Umbilical cord (tissue), 2 donors: ENCODE measurements around the genes FAM107A and C3orf14.

- RAMPAGE, long total RNA = no peak
Measured at GRCh38 chr3:58241603-58242200, 4.1 kb downstream of the ABHD6 start.

- RAMPAGE, long total RNA = no peak
Measured at GRCh38 chr3:58246604-58247063, 9.0 kb downstream of the ABHD6 start.

DNA sequence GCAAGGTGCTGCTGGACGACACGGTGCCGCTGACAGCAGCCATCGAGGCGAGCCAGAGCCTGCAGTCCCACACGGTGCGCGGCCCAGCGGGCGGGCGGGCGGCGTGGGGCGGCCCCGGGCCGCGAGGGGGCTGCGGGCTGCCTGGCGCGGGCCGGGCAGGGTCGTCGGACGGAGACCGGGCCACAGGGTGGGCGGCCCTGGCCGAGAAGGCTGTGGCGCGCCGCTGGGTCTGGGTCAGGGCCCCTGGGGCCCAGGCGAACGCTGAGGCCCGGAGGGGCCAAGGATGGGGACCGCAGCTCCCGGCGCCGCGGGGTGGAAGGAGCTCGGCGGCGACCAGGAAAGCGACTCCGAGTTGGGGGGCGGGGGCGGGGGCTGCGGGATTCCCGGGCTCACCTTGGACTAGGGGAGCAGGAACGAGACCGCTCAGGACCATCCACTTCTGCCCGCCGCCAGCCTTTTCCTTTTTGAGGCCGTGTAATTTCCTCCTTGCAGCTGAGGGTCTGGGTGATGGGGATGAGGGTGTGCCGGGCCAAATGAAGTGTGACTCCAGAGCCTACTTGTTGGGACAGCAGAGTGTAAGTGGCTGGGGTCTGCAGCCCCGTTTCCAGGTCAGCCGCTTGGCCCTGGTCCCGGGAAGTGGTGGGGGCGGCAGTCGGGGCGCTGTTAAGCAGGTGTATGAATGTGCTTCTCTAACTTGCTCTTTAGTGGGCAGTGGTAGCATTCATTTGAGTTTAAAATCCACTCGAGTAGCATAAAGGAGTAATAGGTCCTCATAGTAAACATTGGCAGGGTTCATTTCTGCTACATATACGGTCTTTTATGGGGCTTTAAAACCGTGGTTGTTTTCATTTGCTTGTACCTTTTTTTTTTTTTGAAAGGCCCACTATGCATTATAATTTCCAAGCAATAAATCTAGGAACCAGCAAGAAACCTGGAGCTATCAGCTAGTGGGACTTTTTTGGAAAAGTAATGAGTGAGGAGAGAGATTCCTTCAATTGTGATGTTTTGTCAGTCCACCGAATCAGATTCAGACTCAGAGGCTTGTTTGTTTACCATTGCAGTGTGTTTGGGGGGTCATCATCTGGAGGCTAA is 671 bp downstream of the PXK start:
- RAMPAGE, long total RNA = no peak

GRCh38 chr3:58344693-58345113 is 12.0 kb downstream of the PXK start:
- RAMPAGE, long total RNA = no peak

- RAMPAGE, long total RNA = no peak
Measured at GRCh38 chr3:58354958-58355482, 22.3 kb downstream of the PXK start.

GRCh38 chr3:58522309-58522746 is 14.7 kb downstream of the ACOX2 start:
- RAMPAGE, long total RNA = no peak

DNA sequence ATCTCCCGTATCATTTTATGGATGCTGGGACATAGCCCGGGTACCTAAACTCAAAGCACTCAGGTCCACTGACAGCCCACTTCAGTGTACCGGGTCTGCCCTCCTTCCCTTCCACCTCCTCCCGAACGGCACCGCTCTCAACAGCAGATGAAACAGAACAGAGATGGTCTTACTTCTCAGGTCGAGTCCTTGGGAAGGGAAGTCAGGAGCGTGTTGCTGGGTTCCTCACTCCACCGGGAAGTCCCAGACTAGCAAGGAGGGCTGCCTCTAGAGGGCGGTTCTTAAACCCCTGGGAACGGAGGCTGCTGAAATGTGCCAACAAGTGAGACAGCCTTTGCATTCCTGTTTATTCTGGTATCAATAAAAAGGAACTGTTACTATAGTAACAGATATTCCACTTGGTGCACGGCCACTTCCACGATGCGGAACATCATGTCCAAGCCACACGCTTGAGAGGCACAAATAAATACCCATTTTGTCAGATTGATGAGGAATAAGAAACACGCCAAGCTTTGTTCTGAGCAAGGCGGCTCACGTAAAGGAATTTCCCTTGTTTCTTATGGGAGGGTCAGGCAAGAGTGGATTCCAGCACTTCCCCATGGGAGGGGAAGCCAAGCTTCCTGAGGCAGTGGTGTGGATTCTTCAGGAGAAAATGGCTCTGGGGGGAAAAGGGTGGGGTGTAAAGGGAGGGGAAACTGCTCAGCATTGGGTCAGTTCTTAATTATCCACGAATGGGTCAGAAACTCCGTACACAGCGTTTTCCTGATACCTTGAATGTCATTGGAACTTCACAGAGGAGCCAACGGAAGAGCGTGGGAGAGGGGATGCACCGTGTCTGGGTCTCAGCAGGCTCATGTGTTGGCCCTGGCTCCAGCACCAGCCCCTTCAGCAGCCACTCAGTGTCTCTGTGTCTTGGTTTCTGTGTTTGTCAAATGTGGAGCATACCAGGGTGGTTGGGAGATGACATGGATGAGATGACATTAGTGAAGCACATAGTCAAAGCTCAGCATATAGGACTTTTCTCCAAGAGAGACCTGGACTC is at the start of gene FAM107A:
TSS of gene FAM107A (minus strand) at position 256 of the 1,042 bp plus-strand sequence.
- RAMPAGE, long total RNA = start-site peak on the minus strand centred at position 252 of the sequence, 35 bp wide, 16 and 10 reads in 2 replicates

GRCh38 chr3:58624673-58625065 is 41.9 kb downstream of the FAM3D start:
- RAMPAGE, long total RNA = no peak

DNA sequence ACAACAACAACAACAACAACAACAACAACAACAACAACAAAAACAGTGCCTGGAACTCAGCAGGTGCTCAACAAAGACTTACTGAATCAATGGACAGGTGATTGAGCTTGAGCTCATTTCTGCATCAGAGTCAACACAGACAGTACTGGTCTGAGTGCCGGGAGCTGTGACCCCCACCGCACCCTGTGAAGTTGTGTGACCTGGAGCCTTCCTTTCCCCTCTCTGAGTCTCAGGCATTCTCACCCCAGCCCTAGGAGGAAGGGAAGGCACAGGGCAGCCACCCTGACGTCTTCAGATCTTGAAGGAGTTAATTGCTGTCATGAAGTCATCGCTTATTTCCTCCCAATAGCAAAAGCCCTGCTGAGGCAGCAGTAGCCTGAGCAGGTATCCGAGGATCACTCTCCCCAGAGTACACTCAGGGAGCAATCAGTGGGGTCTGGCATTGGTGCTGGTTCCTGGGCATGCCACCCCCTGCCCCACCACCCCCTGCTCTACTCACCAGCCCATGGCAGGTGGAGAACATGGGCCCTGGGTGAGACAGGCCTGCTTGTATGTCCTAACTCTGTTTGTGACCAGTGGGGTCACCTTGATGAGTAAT is 3.2 kb upstream of the FAM3D start:
- RAMPAGE, long total RNA = no peak

- RAMPAGE, long total RNA = no peak
Measured at GRCh38 chr3:58785106-58785422, 118.5 kb upstream of the FAM3D start.

GRCh38 chr3:60213172-60213844 is 1037.9 kb downstream of the FHIT start:
- RAMPAGE, long total RNA = no peak

GRCh38 chr3:60360600-60361576 is 890.4 kb downstream of the FHIT start:
- RAMPAGE, long total RNA = no peak

GRCh38 chr3:60420870-60421671 is 830.2 kb downstream of the FHIT start:
- RAMPAGE, long total RNA = no peak

- RAMPAGE, long total RNA = no peak
Measured at GRCh38 chr3:61251712-61252271, 540 bp upstream of the FHIT start.

- RAMPAGE, long total RNA = no peak
Measured at GRCh38 chr3:61560474-61561336, 666 bp upstream of the PTPRG start.

DNA sequence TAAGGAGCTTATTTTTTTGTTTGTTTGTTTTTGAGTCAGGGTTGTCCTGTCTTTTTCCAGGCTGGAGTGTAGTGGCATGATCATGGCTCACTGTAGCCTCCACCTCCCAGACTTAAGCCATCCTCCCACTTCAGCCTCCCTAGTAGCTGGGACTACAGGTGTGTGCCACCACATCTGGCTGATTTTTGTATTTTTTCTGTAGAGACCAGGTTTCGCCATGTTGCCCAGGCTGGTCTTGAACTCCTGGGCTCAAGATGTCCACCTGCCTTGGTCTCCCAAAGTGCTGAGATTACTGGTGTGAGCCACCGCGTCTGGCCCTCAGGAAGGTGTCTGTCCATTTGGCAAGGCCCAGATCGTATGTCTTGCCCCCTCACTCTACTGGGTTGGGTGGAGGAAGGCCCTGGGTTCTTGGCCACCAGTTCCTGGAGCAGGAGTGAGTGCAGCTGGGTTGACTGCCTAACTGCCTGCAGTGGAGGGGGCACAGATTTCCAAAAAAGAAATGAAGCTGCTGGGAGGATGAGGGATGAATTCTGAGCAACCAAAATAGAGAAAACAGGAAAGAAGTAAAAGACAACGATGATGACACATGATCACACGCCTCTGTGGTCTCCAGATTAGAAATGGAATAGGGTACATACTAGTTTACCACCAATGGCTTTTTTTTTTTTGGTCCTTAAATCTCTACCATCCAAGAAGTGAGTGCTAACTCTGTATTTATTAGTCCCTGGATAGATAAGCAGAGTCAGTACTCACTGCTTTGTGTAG is 154.0 kb downstream of the PTPRG start:
- RAMPAGE, long total RNA = no peak

- RAMPAGE, long total RNA = no peak
Measured at GRCh38 chr3:61768218-61769317, 207.2 kb downstream of the PTPRG start.

DNA sequence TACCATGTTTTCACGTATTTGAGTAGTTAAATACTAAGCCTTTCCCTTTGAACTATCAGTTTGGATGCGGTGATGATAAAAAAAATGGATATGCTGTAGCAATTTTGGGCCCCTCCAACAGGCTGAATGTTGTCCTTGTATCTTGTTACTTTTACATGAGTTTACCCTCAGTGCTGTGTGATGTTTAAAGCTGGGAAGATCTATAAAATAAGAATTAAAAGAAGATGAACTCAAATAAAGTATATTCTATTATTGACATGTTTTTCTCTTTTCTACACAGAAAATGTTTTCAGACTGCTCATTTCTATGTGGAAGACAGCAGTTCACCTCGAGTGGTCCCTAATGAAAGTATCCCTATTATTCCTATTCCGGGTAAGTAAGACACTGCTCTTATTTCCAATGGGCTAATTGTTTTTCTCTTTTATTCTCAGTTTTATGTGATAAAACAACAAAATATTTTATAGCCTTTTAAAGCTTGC is 75.3 kb upstream of the C3orf14 start:
- RAMPAGE, long total RNA = no peak

- RAMPAGE, long total RNA = no peak
Measured at GRCh38 chr3:62318627-62319901, at the start of gene C3orf14. C3orf14 (plus strand) TSS chr3:62319022.

DNA sequence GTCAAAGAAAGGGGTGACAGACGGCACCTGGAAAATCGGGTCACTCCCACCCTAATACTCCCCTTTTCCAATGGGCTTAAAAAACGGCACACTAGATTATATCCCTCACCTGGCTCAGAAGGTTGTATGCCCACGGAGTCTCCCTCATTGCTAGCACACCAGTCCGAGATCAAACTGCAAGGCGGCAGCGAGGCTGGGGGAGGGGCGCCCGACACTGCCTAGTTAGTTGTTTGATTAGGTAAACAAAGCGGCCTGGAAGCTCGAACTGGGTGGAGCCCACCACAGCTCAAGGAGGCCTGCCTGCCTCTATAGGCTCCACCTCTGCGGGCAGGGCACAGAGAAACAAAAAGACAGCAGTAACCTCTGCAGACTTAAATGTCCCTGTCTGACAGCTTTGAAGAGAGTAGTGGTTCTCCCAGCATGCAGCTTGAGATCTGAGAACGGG is 7.0 kb upstream of the SNTN start:
- RAMPAGE, long total RNA = no peak